Zone of skin (tissue), 1 donor: ENCODE measurements around the genes EFCAB5 and CRLF3.

DNA sequence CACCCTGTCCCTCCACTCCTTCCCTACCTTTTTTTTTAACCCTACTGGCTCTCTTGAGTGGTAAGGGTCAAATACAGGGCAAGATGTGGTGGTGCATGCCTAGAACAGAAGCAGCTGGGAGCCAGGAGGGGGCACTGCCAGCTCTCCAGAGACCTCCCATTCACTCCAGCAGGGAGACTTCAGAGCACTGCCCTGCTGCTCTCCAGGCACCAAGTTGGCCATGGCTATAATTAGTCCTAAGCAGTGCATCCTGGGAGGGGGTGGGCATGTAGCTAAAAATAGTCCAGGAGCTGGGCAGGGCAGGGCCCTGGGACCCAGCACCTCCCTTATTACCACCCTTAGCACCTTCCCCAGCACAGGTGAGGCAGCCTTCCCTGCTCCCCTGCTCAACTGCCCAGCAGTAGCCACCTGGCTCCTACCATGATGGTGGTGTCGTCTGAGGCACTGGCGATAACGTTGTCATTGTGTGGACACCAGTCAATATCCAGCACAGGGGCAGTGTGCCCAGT is 3.4 kb downstream of the CORO6 start:
- RRBS, result no CpG with 5 or more reads among the region's 3 CpGs

DNA sequence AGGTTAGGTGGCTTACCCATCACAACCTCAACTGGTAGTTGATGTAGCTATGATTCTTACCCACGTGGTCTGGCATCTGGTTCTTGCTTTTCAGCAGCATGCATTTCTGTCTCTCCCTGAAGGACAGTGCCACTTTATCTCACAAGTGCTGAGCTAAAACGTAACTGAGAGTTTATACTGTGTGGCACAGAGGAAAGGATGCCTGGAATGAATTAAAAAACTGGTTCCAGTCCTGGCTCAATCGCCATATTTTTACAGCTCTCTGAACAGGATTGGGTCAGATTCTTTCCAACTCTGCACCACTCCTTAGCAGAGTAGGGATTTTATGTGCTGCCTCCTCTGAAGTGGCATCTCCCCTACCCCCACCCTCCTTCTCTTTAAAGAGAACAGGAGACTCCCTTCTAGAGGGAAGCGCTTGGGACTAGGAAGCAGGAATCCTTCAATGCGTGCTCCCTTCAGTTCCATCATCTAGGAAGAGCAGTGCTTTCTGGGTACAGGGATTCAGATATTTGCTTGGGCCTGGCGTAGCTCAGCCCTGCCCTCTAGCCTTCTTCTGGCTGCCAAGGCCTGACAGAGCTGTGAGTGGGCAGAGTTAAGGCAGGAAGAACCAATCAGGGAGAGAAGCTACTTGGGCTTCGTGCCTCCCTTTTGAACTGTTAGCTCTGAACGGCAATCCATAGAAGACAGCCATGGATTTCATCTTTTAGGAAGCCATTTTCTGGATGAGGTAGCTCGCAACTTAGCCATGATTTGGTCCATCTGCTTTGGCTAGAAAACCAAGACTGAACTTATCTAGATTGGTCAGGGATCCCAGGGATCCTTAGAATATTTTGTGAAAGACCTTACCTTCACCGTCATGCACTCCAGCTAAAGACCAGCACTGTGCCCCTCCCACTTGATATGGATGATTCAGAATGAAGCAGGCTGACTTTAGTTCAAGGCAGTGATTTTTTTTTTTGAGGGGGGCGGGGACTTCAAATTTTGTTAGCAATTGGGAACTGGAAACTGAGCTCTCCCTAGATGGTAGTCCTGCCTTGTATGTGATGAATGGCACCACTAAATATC is 2.3 kb upstream of the CORO6 start:
- RRBS, result no CpG with 5 or more reads among the region's 11 CpGs

GRCh38 chr17:29631062-29631650 is 8.4 kb upstream of the CORO6 start:
- RRBS, result no CpG with 5 or more reads among the region's 10 CpGs

DNA sequence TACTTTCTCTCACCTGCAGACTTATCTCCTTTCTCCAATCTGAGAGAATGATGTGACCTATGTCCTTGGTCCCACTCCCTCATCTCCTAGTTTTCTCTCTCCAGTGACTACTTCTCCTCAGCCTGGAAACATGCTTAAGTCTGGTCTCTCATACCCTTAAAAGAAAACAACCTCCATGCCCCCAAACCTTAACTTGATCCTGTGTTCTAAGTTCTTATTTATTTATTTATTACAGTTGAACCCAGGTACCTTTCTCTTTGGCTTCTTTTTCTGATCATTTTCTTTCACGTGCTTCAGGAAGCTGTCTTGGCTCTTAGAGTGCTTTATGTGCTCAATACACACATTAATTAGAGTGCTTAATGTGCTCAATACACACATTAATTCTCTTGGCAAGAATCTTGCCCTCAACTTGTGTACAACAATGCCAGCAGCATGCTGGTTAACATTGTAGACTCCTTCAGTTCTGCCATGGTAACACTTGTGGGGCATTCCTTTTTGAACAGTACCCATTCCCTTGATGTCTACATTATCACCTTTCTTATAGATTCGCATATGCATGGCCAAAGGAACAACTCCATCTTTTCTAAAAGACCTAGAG is 93.4 kb upstream of the CORO6 start:
- RRBS, result no CpG with 5 or more reads among the region's 2 CpGs

DNA sequence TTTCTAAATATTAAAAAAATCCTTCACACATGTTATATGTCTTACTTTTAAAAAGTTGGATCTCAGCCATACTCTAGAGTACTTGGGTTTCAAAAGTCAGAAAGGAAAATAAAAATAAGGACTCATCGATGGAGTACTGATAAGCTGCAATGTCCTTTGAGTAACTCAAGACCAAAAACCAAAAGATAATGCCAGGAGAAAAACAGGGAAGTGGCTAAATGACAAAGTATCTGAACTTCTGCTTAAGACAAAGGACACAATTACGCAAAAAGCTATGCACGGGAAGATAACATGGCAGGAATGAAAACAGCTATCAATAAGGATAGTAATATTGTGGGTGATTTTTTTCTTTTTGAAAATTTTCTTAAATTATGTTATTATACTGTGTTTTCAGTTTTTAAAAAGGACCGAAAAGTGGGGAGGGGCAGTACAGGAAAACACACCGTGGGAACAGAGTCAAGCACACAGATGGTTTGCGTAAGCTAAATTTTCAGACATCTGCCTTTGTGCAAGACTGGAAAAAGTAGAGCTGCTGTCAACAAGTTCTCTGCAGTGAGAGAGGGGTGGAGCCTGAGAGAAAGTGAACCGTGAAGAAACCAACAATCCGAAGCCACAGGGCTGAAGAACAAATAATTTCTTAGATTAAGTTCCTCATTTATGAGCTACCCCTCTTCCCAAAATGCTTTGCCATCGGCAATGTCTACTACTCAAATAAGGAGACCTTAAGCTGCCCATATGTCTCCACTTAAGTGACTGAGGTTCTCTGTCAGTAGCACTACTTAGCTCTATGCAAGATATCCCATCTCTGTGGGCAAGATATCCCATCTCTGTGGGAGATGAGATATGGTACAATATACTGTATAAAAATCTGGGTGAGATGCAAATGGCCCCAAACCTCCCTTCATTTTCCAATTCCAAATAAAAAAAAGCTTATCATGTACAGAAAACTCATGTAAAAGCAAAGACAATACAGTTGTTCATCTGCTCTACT is 99.9 kb upstream of the CORO6 start:
- RRBS, result no CpG with 5 or more reads among the region's 9 CpGs

- RRBS, result no CpG with 5 or more reads among the region's 3 CpGs
Measured at GRCh38 chr17:29723671-29724315, 101.1 kb upstream of the CORO6 start.

DNA sequence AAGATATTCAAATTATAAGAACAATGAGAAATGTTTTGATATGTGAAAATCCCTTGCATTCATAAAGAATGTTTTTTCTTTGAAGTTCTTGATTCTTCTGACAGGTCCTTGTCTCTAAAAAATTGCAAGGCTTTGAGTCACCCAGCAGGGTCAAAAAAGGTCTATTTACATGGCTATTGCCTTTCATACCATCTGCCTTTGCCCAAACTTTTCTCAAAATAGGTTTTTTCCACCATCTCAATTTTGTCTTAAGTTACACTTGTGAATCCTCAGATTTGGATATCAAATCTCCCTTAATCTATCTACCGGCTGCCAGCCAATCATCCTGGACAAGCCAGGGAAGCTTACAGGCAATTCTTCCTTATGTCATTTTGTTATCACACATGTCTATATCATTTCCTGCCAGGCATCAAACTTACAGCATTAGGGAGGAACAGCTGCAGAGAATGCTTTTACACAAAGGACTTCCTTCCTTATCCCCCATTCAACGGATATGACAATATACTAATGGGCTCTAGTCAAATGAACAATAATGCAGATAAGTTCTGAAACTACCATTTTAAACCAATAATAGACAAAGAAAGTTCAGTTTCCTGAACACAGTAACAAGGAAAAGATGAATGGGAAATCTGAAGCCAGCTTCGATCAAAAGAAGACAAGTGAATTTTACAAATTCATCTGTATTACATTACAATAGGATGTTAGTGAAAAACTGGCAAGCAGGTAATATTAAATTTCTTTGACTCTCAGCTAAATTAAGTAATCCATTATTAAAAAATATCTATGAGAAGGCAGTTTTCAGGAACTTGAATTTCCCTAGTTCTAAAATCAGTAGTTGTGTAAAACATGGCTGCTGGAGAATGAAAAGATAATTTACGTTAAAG is 104.2 kb upstream of the CORO6 start:
- RRBS, result no CpG with 5 or more reads among the region's 4 CpGs

GRCh38 chr17:29828558-29829170 is 101.4 kb downstream of the SSH2 start:
- RRBS, result no CpG with 5 or more reads among the region's 2 CpGs

DNA sequence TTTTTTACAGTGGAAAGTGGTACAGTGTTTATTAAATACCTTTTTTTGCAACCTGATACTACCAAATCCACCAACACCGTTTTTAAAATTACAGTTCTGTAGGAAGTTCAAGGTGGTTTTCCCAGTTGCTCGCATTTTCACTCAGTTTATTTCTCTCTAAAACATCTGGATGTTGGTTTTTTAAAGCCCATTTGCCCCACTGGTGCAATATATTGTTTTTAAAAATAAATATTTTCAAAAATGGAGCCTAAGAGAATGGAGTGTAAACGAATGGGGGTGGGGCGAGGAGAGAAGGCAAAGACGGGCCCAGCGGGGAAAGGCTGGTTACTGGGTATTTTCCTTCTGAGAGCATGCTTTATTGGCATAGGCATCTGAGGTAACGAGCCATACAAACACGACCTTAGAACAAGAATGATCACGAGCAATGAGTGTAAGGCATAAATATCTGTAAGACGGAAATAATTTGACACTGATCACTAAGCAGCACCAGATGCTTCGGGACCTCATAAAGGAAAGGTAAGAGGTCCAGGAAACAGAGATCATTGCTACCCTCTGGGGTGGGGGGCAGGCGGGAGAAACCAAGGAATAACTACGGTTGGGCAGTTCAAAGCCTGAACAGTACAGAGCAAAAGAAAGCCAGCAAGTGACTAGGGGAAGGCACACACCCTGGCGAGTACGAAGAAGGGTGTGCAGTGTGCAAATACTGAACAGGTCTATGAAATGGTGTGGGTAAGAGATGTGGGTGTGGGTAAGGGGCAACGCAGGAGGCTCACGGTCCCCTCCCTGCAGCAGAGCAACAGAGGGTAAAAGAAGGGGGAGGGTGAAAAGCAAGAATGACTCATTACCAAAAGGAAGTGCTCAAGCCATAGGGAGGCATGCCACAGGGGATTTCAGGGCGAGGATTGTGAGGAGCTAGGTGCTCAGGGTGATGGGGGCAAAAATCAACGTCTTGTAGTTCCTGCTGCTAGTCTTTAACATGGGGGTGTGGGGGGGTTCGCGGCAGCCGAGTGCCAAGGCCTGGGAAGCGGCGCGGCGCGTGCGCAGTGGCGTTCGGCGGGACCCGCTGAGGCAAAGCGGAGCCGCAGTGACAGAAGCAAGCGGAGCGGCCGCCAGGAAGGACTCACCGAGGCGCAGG is 847 bp downstream of the SSH2 start:
- RRBS, result no CpG with 5 or more reads among the region's 39 CpGs

DNA sequence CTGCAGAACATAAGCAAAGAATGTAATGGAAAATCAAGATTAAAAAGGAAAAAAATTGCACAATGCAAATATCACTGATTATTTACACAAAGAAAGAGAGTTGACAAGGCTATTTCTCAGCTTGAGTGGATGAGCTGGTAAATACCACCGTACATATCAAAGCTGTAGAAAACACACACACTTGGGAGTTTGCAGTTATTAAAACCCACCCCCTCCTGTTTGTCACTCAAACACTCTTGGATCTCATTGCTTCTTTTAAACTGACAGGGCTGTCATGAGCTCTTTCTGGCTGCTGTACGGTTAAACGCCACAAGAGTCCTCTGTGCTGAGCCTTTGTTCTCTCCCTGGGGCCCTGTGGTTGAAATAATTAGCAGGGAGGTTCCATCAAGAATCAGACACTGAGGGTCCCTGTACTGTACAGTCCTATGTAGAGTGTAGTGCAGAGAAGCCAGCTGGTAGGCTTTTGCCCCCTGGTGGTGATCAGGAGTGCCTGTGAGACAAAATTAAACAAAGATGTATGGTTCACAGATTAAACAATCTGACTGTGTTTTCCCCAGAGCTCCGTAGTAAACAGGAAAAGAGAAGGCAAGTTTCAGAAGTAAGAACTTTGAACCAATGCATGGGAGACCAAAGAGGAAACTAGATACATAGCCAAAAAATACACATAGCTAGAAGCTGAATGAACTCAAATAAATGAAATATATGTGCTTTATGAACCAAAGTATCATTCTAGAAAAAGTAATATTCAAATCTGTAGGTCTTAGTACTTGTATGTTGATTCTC is 1.2 kb upstream of the SSH2 start:
- RRBS, result no CpG with 5 or more reads among the region's 4 CpGs

- RRBS, result no CpG with 5 or more reads among the region's 1 CpG
Measured at GRCh38 chr17:29941332-29941888, at the start of gene EFCAB5. Gene EFCAB5 (plus strand): TSS chr17:29941634.

- RRBS, result no CpG with 5 or more reads among the region's 12 CpGs
Measured at GRCh38 chr17:30344065-30345404, 10.7 kb upstream of the TMIGD1 start.

DNA sequence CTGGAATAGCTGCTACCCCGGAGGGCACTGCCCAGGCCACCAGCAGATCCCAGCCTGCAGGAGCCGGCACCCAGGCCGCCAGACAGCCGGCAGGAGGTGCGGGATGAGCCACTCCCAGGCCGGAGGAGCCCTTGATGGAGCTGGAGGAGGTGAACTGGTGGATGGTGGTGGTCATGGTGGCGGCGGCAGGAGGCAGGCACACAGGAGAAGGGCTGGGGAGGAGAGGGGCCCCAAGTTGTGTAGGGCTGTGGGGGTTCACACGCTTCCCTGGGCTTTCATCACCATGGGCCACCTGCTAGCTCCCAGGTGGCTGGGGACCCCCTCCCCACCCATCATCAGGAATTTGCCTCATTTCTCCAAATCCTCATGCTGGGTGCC is 94.4 kb downstream of the GOSR1 start:
- RRBS, result 85% methylated on average over 1 of the region's 9 CpGs

GRCh38 chr17:30728355-30729243 is 95.9 kb downstream of the CRLF3 start:
- RRBS, result no CpG with 5 or more reads among the region's 15 CpGs

GRCh38 chr17:30823862-30825153 is at the start of gene CRLF3:
Gene CRLF3 (minus strand): TSS chr17:30824692.
- RRBS, result under 1% methylated on average over 34 of the region's 89 CpGs

- RRBS, result no CpG with 5 or more reads among the region's 16 CpGs
Measured at GRCh38 chr17:30831080-30831633, 609 bp upstream of the ATAD5 start.

GRCh38 chr17:30939021-30939711 is 17.4 kb downstream of the ADAP2 start:
- RRBS, result no CpG with 5 or more reads among the region's 15 CpGs